RPMI7951 (cell line): ENCODE results near the genes RNF20, CYLC2 and SMC2.

DNA sequence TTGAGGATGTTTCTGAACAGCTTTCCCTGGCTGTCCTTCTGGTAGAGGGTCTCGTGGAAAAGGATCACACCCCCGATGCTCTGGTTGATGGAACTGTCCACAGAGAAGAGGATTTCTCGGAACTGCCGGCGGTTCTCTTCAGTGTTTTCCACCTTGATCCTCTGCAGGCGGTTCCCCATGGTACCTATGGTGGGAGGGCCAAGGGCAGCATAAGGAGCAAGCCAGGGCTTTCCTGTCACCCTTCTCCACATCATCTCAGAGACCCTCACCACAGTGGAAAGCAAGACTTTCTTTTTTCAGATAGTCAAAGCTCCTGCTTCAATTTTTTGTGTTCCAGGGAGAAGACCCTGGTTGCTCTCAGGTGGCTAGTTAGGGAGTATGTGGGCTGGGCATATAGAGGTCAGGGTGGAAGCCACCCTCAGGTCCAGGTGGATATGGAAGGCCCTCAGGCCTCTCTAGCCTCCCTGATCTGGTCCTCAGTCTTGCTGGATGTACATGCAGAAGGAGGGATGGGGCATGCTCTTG, 5.7 kb downstream of the ALDOB start:
- RAMPAGE, long total RNA, result no peak

DNA sequence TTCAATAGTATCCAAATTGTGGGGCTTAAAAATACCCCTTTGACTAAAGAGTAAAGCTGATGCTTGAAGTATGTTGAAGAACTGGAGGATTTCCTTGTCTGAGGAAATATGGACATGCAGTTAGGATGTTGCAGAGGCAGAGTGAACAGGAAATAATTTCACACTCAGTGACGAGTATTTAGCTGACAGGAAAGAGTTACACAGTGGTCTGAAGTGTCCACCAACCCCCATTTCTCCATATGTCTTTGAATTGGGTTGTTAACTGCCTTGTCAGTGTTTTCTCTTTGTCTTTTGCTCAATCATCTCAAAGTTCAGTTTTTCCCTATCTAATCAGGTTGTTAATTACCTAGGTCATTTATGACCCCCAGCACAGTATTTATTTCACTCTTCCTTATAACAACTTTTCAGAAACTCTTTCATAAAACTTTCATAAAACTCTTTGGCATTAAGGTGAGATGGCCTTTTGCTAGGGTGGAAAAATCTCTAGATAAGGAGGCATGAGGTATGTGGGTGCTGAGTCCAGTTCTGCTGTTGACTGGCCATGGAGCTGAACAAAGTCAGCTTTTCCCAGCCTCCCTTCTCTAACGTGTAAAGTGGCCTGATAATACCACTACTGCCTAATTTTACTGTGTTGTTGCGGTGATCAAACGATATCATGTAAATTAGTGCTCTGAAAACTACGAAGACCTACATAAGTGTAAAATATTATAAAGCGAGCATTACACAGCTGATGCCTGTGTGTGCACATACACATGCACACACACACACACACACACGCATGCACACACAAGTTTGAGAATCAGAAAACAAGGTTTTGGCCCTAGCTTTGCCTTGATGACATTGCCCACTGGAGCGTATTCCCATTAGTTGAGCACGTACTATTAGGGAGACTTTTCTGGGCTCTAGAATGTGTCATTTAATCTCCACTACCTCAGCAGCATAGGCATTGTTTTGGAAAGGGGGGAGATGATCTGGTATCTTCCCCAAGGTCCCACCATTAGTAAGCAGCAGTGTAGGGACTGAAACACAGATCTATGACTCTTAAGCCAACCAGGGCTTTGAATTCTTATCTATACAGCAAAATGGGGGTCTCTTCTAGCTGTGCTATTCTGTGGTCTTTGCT, 5.4 kb upstream of the ALDOB start:
- RAMPAGE, long total RNA, result no peak

DNA sequence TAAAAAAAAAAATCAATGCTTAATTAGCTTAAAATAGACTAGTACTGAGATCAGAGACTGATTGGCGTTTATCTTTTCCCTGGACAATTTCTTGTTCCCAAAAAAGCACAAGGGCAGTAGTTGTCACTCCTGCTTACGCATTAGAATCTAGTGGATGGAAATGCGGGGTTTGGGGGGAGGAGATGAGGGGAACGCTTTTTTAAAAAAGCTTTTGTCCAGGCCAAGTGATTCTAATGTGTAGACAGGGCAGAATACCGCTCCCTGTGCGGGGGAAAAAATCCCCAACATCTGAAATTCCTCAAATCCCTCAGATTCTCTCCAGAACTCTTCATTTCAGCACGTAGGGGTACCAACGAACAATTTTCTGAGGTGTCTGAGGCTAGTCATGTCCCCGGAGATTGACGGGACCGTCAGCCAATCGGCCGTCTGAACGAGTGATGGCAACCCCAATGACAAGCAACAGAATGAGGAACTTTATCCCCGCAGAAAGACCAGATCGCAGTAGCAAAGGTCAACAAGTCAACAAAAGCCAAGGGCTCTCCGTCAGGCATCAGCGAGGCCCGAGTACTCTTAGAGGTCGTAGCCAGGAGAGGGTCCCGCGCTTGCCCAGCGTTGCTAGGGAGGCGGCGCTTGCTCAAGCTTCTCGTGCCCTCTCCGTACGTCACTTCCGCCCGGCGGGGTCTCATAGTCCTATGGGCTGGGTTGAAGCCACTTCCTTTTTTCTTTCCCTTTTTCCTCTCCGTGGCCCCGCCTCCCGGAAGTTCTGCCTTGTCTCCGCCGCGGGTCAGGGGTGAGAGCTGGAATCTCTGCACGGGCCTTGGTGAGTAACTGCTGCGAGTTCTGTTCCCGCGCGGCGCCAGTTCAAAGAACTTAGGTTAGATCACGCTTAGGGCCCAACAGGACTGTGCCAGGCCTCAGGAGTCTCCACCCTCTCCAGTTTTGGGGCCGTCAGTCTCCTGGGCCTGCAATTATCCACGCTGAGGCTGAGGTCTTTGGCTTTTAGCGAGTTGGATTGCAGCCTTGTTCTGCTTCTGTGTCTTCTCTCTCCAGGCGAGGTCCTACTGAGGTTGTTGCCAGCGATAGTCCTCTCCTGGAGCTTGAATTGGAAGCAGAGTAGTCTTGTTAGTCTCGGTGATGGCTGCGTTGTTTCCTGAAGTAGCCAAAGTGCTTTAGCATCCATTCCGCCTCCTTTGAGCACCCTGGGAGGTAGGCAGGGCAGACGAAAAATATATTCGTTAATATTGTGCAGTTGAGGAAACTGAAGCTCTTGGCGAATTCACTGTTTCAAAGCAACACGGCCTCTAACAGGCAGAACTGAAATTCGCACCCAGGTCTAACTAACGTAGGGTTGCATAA, at the start of gene RNF20:
TSS of gene RNF20 (plus strand) at position 759 of the 1,356 bp plus-strand sequence.
- RAMPAGE, long total RNA, result no peak

DNA sequence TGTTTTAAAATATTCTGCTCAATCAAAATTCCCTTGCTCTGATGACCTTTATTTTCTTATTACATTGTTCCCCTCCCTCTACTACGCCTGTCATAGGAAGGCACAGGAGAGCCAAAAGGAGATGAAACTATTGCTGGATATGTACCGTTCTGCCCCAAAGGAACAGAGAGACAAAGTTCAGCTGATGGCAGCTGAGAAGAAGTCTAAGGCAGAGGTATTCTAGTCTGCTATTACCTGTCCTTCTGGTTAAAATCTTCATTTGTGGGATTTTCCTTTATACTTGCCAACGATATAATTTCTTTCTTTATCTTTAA, 20.2 kb downstream of the RNF20 start:
- RAMPAGE, long total RNA, result no peak

DNA sequence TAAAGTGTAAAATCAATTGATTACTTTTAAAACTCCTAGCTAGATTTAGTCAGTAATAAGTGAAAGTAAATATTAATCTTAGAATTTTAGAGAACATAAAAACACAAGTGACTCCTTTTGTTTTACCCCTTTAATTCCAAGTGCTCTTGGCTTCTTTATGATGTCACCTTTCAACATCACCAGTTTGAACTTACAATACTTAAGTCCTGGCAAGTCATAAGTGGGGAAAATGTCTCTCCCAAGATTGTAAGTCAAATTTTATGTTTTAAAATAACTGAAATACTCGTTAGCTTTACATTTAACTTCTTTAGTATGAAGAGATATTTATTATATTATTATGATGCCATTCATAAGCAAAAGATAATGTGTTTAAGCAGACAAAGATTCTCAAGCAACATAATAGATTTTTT, at the start of gene CYLC2:
TSS of gene CYLC2 (plus strand) at position 182 of the 410 bp plus-strand sequence.
- RAMPAGE, long total RNA, result no peak

DNA sequence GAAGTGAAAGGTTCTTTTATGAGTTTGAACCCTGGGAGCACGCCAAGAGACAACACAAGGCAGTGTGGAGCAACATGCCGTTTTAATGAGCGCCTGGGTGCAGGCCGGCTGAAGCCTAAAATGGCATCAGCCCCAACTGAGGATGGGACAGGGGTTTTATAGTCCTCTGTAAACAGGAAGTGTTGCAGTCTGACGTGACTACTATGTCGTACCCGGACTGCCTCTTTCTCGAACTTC, 193.7 kb downstream of the CYLC2 start:
- RAMPAGE, long total RNA, result no peak

DNA sequence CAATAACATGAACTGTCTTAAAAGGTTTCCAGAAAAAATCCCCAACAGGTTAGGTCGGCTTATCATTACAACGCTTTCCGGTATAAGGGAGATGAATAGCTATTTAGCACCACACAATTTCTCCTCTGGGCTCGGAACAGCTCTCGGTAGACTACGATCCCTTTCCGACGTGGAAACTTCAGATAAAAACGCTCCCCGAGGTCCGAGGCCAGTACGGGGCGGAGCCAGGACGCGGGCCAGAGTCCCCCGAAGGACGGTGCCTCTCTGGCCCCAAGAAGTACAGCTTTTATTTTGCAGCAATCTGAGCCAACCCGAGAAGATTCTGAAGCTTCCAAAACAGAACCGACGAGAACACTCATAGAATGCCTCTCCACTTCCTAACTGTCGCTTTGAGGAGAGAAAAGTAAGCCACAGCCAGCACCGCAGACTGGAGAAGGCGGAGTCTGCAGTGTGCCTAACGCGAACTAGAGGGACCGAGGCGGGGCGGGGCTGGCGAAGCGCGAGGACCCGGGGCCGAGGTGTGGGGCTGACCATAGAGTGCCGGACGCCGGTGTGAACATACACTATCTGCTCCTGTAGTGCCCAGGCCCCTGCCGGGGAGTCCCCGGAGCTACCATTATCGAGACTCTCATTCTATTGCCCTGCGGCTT, 434 bp upstream of the SMC2 start:
- RAMPAGE, long total RNA, result no peak

DNA sequence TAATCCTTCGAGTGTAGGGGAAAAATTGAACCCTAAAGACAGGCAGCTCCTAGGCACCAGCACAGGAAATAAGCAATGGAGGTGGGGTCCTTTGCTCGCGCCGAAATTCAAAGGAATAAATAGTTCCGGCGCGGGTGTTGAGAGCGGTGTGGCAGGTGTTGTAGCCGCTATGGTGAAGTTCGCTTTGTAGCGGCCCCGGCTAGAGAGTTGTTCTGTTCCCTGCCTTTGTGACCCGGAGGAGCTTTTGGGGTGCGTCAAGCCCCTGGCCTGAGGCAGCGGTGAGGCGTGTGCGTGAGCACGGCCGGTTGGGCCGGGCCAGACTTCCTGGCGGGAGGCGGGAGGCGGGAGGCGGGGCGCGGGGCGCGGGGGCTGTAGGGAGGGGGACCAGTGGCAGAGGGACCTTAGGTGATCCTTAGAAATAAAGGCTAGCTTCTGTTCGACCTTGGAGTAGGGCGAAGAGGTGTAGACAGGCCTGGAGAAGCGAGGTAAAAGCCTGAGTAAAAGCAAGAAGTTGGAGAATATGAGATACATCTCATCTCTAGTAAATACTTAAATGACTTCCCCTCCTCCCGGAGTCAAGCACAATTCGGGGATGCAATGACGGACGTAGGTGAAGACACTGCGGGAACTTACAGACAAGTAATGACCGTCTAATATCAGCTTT, at the start of gene SMC2:
TSS of gene SMC2 (plus strand) at position 110 of the 664 bp plus-strand sequence.
- RAMPAGE, long total RNA, result start-site peak on the plus strand centred at position 120 of the sequence, 53 bp wide, 40 and 53 reads in 2 replicates; start-site peak on the plus strand centred at position 379 of the sequence, 52 bp wide, 111 and 43 reads in 2 replicates

DNA sequence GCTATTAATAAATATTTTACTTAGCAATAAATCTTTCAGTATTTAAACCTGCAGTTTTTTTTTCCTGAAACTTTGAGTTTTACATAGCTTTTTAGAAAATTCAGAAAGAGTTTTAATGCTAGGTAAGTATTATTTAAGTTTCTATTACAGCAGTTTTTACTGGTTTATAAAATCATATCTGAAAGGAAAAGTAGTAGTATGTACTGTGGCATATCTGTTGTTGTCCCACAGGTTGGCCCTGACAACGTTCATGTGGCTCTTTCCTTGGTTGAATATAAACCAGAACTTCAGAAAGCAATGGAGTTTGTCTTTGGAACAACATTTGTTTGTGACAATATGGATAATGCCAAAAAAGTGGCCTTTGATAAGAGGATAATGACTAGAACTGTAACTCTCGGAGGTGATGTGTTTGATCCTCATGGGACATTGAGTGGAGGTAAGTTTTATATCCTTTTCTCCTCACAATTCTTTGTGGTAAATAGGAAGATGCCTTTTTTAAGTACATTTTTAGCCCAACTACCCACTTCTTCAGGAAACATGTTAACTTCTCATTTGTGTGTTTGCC, 23.9 kb downstream of the SMC2 start:
- RAMPAGE, long total RNA, result no peak

- RAMPAGE, long total RNA, result no peak
Measured at GRCh38 chr9:104124653-104125175, 30.6 kb downstream of the SMC2 start.

DNA sequence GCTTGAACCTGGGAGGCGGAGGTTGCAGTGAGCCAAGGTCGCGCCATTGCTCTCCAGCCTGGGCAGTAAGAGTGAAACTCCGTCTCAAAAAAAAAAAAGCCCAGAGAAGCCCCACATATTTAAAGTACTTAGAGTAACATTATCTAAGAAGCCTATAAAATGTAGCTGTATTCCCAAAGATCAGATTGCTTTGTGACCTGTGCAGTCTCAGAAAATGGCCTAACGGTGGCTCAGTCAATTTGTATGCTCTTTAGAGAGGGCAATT, 26.0 kb downstream of the NIPSNAP3B start:
- RAMPAGE, long total RNA, result no peak

DNA sequence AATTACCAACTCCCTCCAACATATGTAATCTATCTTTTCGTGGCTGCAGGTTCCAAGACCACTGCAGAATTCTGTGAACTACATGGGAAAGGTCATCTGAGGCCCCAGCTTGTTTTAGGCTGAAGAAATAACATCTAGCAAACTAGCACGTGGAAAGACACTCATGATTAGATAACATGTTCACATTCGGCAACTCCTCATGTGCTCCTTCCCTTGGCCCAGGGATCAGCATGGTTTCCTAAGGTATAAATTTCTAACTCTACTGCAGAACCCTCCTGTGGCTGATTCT, 58.2 kb downstream of the NIPSNAP3B start:
- RAMPAGE, long total RNA, result no peak

DNA sequence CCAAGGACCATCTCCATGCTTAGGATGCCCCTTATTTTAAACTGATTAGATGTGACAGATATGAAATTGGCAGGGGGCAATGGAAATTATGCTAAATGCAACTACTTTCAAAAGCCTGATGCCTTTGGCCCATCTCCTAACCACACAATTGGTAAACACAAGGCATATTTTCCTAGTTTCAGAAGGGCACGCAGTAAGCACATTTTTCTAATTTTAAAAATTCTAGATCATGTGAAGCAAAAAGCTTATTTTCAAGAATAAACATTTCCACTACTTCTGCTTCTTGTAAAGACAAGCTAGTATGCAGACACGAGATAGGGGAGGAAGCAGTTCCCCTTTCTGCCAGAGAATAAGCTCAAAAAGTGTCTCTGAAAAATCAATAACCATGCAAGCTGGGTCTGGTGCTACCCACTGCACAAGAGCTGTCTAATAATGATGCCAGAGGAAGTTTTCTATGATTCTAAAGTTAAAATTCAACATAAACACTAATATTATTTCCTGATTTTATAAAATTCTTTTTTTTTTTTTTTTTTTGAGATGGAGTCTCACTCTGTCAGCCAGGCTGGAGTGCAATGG, 67.6 kb downstream of the ABCA1 start:
- RAMPAGE, long total RNA, result no peak

GRCh38 chr9:104867616-104867867, 60.4 kb downstream of the ABCA1 start:
- RAMPAGE, long total RNA, result no peak

GRCh38 chr9:104894447-104895102, 33.4 kb downstream of the ABCA1 start:
- RAMPAGE, long total RNA, result no peak

GRCh38 chr9:105438198-105438802, 9.5 kb upstream of the FSD1L start:
- RAMPAGE, long total RNA, result no peak

DNA sequence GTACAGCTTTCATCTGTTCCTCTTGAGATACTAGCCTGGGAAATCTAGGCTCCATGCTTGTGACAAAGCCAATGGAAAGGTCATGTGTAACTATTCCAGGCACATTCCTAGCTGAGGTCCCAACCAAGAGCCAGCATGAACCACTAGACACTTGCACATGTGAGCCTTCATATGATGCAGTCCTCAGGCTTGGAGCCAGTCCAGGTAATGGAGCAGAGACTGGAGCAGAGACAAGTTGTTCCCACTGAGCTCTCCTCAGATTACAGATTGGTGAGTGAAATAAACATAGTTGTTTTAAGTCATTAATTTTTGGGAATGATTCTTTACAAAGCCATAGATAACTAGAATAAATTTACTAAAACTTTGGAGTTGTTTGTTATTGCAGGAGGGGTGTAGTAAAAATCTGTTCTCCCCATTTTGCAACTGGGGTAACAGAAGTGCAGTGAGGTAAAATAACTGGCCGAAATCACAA, 412.3 kb upstream of the ZNF462 start:
- RAMPAGE, long total RNA, result no peak

GRCh38 chr9:106698247-106698684, 164.7 kb upstream of the ZNF462 start:
- RAMPAGE, long total RNA, result no peak

DNA sequence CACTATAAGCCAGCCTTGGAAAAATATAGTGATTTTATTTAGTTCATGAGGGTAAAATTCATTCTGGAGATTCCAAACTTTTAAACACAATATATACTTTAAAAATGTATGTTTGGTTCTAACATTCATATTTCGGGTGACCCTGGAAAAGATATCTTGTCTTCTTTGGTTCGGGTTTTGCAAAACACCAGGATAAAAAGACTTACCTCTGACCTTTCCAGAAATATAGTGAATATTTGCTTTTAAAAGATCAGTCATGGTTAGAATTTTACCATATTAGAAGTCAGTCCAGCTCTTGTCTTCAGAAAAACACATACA, 33.6 kb upstream of the ZNF462 start:
- RAMPAGE, long total RNA, result no peak

DNA sequence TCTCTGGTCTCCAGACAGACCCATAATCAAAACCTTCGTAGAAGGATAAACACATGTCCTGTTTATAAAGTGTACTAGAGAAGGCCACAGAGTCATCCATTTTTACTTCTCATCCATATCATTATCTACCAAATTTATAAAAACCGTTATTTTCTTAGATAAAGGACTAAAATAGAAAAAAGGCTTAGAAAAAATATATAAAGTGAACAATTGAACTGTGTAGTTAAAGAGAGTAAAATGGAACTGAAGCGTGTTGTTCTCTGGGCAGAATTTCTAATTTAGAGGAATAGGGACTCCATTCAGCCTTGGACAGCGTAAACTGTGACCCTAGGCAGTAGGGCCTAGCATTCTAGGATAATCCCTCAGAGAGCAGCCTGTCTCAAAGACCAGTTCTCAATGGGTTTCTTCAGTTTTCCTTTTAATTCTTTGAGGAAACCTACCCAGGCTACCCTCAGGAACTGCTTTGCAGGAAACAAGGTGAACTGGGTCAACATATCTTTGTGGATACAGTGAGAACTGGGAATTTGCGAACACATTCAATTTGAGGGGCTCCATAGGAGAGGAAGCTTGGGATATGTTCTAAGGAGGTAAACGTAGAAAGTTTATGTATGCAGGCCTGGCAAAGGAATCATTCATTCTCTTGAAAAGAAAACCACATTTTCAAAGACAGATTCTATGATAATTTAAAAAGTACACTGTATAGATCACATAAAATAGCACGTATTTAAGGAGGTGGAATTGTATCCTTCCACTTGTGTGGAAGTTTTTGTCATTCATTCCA, 11.2 kb downstream of the ZNF462 start:
- RAMPAGE, long total RNA, result no peak